Osteoblast (primary cell): Measurements from ENCODE around the genes ATF4 and GRAP2.

GRCh38 chr22:38936300-38936499, 21.2 kb upstream of the APOBEC3A start:
- CAGE, long polyA plus RNA: no peak
- RRBS: no CpG with 5 or more reads among the region's 1 CpG

DNA sequence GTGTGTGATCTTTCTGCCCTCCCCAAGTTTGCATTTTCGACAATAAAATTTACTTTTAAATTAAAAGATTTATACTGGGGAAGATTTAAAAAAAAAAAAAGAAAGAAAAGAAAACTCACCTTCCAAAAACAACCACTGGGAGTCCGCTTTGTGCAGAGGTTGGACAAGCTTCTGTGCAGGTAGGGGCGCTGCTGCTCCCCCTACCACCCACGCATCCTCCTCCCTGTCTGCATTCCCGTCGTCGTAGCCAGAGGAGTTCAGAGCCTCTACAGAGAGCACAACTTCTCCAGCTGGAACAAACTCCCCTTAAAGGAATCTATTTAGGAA, 893 bp upstream of the APOBEC3B start:
- CAGE, long polyA plus RNA: no peak
- RRBS: no CpG with 5 or more reads among the region's 7 CpGs

GRCh38 chr22:39087448-39088405, 9.3 kb upstream of the APOBEC3H start:
- CAGE, long polyA plus RNA: no peak
- RRBS: no CpG with 5 or more reads among the region's 14 CpGs

DNA sequence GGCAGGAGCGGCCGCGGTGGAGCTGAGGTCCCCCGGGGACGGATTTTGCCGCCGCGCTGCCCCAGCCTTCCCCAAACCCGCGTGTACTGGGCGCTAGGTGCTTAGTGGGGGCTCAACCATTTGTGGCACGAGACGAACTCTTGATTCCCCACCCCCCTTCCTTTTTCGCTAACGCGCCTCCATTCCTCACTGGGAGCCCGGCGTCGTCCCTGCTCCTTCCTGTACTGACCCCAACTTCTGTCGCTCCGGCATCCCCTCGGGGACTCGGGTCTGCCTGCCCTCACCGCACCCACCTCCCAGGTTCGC, 793 bp upstream of the CBX7 start:
- CAGE, long polyA plus RNA: no peak
- RRBS: 7% methylated on average over 6 of the region's 25 CpGs

DNA sequence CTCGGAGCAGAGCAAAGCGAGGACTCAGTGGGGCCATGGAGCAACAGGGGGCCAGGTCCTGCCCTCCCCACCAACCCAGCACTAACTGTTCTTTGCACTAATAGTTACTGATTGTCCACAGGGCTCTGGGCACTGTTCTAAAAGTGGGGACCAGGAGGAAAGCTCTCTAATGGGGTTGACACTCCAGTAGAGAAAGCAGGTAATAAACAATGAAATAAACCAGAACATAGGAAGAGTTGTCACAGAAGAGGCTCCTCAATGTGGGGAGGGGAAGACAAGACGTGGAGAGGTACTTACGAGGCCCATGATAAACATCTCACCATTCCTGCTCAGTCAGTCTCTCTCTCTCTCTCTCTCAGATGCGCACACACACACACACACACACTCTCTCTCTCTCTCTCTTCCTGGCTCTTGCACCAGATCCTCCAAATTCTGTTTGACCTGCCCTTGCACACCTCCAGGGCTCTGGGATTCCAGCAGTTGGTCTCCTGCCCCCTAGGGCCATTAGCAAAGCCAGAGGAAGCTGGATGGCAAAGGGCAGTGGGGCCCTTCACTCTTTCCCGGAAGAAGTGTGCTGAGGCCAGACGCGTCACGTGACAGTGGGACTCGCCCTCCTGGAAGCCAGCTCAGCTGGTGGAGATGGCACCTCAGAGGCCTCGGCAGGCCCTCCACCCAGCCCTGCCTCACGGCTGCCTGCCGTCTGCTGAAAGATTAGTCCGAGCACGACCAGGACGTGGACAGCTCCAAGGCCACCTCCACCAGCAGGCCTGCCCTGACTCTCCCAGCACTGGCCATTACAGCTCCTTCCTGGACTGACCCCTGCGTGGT, 4.0 kb downstream of the PDGFB start:
- CAGE, long polyA plus RNA: no peak
- RRBS: no CpG with 5 or more reads among the region's 17 CpGs

DNA sequence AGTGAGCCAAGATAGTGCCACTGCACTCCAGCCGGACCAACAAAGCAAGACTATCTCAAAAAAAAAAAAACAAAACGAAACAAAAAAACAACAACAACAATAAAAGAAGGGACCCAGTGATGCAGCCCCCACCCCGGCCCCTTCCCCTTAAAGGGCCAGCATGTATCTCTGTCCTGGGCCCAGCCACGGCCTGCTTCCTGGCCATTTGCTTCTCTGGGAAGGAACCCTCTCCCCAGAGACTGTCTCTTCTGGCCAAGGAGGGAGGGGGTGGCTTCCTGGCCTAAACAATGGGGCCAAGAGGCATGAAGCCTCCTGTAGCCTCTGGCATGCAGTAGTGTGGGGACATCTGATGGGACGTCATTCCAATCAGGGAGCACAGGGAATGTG, 25.4 kb upstream of the PDGFB start:
- CAGE, long polyA plus RNA: no peak
- RRBS: 88% methylated on average over 1 of the region's 5 CpGs

- CAGE, long polyA plus RNA: no peak
- RRBS: 86% methylated on average over 2 of the region's 20 CpGs
Observed at GRCh38 chr22:39306771-39307606, 12.4 kb downstream of the RPL3 start.

GRCh38 chr22:39312698-39313030, 6.8 kb downstream of the RPL3 start:
- CAGE, long polyA plus RNA: no peak
- RRBS: no CpG with 5 or more reads among the region's 2 CpGs

- CAGE, long polyA plus RNA: no peak
- RRBS: no CpG with 5 or more reads among the region's 19 CpGs
Observed at GRCh38 chr22:39313471-39314532, 5.6 kb downstream of the RPL3 start.

GRCh38 chr22:39317276-39317786, 2.1 kb downstream of the RPL3 start:
- CAGE, long polyA plus RNA: no peak
- RRBS: no CpG with 5 or more reads among the region's 9 CpGs

- CAGE, long polyA plus RNA: no peak
- RRBS: no CpG with 5 or more reads among the region's 18 CpGs
Observed at GRCh38 chr22:39473860-39475064, 17.4 kb downstream of the MGAT3 start.

GRCh38 chr22:39520367-39520935, at the start of gene ATF4:
TSS of gene ATF4 (plus strand) at chr22:39520562.
- CAGE, long polyA plus RNA: start-site peak on the plus strand at chr22:39520557-39520632, 4,831 and 3,499 reads in 2 replicates
- RRBS: 1% methylated on average over 15 of the region's 53 CpGs

DNA sequence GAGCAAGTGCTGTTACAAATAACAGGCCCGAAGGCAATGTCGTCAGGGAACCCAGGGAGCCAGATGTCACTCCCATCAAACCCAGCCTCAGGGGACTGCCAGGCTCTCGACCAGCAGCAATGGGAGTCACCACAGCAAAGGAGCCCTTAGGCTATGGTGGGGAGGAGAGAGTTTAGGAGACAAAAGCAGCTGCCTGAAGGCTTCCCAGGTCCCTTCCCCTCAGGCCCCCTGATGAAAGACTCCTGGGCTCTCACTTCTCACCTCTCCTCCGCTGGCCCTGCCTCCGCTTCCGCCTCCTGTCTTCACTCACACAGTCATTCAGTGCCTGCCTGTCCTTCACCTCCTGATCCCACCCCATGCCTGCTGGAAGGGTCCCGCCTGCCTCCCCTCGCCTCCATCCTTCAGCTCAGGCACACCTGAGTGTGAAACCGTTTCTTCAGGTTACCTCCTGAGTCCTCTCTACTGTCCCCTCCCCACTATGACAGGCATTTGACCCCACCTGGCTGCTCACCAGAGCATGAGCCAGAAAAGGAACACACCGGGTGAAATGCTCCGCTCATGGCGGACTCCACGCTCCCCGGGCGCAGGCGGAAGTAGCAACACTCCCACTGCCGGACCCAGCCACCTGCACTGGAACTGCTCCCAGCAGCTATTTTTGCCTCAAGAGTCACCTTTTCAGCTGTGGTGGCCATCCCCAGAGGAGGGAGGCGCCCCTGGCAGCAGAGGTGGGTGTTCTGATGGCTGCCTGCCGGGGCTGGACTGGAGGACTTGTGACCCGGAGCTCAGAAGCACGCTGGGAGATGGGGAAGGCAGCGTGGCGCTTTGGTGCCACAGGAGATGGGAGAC, 4.1 kb downstream of the RPS19BP1 start:
- CAGE, long polyA plus RNA: no peak
- RRBS: no CpG with 5 or more reads among the region's 23 CpGs

DNA sequence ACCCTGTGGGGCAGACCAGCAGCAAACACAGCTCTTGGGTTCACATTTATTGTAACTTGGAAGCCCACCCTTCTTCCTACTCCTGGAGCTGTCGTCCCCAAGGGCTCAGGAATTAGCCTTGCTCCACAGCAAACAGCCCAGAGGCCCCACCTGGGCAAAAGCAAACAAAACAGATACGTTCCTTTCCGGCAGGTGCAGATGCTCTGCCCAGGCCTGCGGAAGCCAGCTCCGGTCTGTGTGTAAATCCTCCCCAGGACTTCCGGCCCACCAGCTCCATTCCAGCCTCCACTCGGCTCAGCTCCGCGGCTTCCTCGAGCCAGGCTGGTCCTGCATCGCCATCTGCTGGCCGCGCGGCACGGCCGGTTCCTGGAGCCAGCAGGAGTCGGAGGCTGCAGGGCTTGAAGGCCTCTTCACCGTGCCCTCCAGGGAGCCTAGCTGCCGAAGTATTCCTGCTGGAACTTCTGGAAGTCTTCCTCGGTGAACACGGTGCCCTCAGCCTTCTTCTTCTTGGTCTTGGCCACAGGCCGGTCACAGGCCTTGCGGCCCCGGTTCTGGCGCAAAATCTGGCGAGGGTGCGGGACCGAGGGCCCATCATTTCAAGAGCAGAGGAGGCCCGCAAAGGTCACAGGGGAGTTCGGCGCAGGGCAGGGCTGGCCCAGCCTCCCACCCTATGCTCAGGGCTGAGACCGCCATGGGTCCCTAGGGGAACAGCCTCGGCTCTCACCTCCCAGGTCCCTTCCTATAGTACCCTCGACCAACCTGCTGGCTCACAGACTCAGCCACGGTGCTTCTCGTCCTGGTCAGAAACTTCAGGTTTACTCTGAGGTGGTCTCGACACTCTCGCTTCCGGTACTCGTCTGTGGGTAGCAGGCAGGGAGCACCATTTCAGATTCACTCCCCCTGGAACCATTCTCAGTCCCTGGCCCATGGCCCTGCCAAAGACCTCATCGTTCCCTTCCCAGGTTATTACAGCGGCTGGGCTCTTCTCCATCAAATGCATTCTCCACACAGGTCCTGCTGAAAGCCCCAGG, 3.2 kb downstream of the RPS19BP1 start:
- CAGE, long polyA plus RNA: no peak
- RRBS: 3% methylated on average over 11 of the region's 42 CpGs

DNA sequence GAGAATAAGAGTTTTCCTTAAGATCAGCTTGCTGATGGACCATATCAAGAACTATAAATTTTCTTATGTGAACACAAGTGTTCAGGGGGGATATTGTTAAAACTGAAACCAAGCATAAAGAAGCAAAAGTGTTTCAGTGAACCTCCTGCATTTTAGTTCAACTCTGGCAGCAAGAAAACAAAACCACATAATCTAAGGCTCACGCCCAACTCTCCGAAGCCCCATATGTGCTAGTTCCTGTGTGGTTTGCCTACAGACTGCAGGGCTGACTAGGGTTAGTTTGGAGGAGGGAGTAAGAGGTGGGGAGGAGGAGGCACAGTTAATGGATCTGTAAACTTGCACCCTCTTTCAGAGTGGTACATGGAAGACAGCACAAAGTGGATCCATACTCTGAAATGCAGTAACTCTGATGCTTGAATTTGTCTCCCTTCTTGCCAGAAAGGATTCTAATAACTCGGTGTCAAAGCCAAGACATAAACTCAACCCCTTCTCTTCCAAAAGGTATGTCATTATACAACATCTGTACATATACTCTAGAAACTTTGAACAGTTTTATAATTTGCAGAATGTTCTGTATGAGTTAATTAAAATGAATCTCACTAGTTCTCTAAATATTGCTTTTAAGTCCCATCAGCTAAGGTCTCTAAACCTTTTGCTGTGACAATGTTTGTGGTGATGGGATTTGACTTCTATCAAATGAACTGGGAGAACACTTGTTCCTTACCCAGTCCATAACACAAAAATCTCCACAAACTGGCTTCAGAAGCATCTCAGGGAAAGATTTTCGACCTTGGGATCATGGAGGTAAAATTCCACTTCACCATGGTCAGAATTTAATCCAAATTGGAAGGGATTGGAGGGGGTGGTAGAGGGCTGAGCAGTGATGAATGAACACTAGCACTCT, at the start of gene GRAP2:
GRAP2 (plus strand) TSS at position 255 of the 904 bp plus-strand sequence.
- CAGE, long polyA plus RNA: no peak
- RRBS: no CpG with 5 or more reads among the region's 4 CpGs

DNA sequence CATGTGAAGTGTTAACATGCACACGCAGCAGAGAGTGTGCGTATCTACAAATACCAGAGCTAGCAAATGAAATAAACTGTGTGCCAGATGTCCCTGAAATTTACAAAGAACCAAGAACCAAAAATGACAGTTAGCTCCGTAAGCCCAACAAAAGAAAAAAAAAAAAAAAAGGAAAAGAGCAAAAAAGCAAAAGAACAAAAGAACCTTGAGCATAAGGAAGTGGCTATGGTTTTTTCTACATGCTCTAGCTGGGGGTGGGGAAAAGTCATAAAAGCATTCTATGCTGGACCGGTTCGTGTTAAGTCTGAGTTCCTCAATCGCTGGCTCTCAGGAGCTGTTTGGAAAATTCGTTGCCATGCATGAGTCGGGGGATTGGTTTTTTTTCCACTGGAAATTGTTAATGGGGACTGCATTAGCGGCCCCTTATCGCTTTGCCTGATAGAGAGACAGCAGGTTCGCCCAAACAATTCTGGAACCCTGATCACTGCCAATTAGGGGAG, 25.5 kb downstream of the GRAP2 start:
- CAGE, long polyA plus RNA: no peak
- RRBS: no CpG with 5 or more reads among the region's 11 CpGs

GRCh38 chr22:40044247-40045074, 49.7 kb downstream of the FAM83F start:
- CAGE, long polyA plus RNA: no peak
- RRBS: 2% methylated on average over 13 of the region's 62 CpGs

GRCh38 chr22:40125645-40125947, 52.1 kb upstream of the TNRC6B start:
- CAGE, long polyA plus RNA: no peak
- RRBS: no CpG with 5 or more reads among the region's 1 CpG

GRCh38 chr22:40185507-40186294, 8.0 kb downstream of the TNRC6B start:
- CAGE, long polyA plus RNA: no peak
- RRBS: no CpG with 5 or more reads among the region's 8 CpGs

GRCh38 chr22:40197950-40198566, 20.3 kb downstream of the TNRC6B start:
- CAGE, long polyA plus RNA: no peak
- RRBS: no CpG with 5 or more reads among the region's 2 CpGs